LNCaP clone FGC (cell line): ENCODE results near the genes SUN2, NPTXR and APOBEC3A.

GRCh38 chr22:38167823-38168522 is 13.7 kb downstream of the PLA2G6 start:
- RRBS, 2 experiments: no CpG with 5 or more reads among the region's 10 CpGs

DNA sequence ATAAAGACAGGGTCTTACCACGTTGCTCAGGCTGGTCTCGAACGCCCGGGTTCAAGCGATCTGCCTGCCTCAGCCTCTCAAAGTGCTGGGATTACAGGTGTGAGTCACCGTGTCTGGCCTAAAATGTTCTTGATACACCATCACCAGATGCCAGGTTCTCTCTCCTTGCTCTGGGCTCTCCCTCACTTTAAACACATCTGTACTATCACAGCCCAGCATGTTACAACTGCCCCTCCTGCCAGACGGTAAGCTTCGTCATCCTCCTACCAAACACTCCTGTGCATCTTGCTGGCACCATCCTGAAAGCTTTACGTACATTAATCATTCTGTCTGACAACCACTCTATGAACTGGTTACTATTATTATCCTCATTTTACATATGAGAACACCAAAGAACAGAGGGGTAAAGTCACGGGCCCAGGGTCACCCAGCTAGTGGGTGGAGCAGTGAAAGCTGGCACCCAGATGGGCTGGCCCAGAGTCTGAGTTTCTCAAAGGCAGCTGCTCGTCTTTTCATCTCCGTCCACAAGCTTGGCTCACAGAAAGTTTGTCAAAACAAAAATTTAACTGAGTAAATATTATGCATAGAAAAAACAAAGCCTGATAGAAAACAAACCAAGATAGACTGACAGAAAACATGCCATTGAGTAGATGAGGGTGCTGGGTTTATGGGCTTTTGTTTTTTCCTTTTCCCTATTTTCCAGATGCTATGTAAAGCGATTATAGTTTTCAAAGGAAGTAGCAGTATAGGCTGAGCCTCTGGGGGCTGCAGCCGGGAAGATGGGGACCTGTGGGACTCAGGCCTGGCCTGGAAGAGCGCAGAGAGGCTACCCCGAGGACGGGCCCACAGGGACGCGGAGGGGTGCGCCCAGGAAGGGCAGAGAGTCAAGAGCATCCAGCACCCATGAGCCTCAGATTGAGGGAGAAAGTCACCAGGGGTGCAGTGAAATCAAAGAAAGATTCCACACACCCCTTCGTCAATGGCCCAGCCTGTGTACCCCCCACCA is 9.5 kb downstream of the PLA2G6 start:
- RRBS, 2 experiments: no CpG with 5 or more reads among the region's 21 CpGs

GRCh38 chr22:38210812-38211296 is 9.1 kb downstream of the MAFF start:
- RRBS, 2 experiments: no CpG with 5 or more reads among the region's 10 CpGs

GRCh38 chr22:38230114-38230499 is 28.3 kb downstream of the MAFF start:
- RRBS, 2 experiments: no CpG with 5 or more reads among the region's 10 CpGs

DNA sequence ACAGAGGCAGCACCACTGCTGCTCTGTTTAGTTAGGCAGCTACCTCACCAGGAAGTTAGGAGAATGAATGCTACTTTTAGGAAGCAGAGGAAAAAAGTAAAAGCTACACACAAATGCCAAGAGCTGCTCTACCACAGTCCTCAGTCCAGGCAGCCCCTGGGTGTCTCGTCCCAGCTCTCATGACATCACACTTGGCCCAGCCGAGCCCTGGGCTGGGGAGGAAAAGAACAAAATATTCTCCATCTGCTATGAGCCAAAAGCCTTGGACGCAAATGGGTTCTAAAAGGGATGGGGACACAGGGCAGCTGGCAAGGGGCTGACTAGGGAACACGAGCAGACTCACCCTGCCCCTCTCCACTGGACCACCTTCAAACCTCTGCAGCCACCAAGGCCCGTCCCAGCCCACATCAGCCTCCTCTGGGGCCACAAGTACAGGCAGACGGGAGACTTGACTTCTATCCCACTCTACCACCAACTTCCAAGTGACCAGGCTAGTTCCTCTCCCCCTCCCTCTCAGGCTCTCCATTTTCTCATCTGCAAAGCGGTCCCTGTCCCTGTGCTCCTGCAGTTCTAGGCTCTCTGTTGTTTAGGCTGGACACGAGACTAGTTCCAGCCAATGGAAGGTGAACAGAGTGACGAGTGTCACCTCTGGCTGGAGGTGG is 26.0 kb downstream of the TMEM184B start:
- RRBS, 2 experiments: no CpG with 5 or more reads among the region's 9 CpGs

DNA sequence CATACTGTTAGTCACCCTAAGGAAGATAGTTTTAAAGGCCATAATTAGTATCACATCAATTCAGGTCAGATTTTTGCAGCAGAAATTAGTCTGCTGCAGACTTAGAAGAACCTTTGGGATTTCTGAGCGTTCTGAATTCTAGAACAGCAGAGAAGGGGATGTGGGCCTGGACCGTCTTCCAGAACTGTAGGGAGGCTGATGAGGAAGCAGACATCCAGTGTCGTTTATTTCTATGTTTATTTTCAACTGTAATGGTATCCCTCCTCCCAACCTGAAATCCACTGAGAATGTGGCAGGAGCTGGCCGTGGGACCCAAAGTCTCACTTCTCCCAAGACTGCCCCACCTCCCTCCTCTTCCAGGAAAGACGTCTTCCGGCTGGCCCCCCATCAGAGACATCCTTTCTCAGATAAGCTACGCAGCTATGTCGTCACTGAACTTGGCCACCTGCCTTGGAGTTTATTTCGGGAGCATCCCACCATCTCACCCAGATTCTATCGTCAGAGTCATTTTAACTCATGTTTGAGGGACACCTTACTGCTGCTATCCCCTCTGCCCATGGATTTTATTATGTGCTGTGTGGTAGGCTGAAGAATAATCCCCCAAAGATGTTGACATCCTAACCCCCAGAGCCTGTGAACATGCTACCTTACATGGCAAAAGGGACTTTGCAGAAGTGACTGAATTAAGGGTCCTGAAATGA is 14.0 kb downstream of the TMEM184B start:
- RRBS, 2 experiments: no CpG with 5 or more reads among the region's 10 CpGs

GRCh38 chr22:38311215-38311654 is 6.0 kb downstream of the CSNK1E start:
- RRBS, 2 experiments: no CpG with 5 or more reads among the region's 7 CpGs

- RRBS, 2 experiments: no CpG with 5 or more reads among the region's 17 CpGs
Observed at GRCh38 chr22:38422918-38423571, 32.0 kb downstream of the KCNJ4 start.

- RRBS, 2 experiments: no CpG with 5 or more reads among the region's 5 CpGs
Observed at GRCh38 chr22:38482595-38483180, 14.8 kb downstream of the KDELR3 start.

DNA sequence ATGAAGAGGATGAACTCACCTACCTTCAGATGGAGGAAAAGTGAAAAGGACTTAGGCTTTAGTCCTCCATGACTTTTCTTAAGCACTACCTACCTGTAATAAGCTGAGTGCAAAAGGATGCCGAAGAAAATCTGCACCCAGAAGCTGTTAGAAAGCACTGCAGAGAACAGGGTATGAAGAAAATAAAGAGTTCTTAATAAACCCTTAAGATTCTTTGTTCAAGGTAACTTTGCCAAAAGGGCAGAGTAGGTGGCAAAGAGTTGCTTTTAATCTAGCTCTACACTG is 16.7 kb downstream of the KDELR3 start:
- RRBS, 2 experiments: no CpG with 5 or more reads among the region's 1 CpG

- RRBS, 2 experiments: no CpG with 5 or more reads among the region's 9 CpGs
Observed at GRCh38 chr22:38569305-38569596, 732 bp downstream of the DMC1 start.

GRCh38 chr22:38685873-38686767 is 4.4 kb downstream of the TOMM22 start:
- RRBS, 2 experiments: no CpG with 5 or more reads among the region's 11 CpGs

GRCh38 chr22:38704553-38704934 is 1.2 kb upstream of the GTPBP1 start:
- RRBS, 2 experiments: no CpG with 5 or more reads among the region's 3 CpGs

DNA sequence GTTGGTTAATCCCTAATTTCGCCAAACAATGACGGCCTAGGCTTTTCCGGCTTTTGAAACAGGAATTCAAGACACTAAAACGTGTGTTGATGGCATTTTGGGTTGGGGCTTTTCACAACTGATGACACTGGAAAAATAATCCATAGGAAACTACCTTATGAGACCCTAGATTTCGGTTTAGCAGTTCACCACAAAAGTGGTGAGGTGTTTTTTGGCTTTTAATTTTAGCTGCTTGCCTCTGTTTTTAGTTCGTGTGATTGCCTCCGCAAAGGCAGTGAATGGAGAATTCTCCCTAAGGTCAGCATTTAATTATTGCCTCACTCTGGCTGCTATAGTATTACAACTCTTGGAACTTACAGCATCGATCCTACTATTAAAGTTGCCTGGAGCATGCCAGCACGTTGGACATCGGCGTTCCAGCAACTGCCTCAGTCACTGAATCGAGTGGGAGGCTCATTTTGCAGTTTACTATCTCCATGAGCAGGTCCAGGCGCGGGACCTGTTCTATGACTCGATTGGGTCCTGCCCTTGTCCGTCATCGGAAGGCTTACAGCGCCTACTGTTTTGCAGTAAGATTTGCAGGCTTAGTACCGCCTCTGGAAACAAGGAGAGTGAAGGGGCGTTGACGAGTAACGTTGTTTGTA is 687 bp upstream of the GTPBP1 start:
- RRBS, 2 experiments: no CpG with 5 or more reads among the region's 22 CpGs

- RRBS, 2 experiments: no CpG with 5 or more reads among the region's 17 CpGs
Observed at GRCh38 chr22:38731878-38732829, 23.6 kb downstream of the SUN2 start.

- RRBS, 2 experiments: under 1% methylated on average over 69 of the region's 107 CpGs
Observed at GRCh38 chr22:38755696-38756698, at the start of gene SUN2. Gene SUN2 (minus strand): TSS chr22:38755998.

DNA sequence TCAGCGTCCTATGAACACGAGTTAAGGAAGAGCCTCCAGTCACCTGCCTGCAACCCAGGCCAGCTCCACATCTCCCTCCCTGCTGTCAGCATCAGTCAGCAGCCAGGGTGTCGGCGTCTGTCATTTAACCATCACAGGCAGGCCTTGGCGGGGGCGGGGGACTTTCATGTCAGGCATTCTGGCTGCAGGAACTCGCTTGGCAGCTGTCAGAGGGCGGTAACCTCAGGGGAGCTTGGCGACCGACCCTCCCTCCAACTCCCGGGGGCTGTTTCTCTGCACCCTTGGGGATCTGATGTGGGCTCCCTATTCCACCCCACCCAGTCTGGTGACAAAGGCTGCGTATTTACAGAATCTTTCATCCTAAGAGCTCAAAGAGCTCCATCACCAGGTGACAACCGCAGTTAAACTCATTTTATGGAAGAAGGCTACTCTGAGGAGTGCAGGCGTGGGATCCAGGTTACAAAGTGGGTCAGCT is 2.8 kb upstream of the SUN2 start:
- RRBS, 2 experiments: no CpG with 5 or more reads among the region's 14 CpGs

GRCh38 chr22:38843967-38844704 is at the start of gene NPTXR:
Gene NPTXR (minus strand): TSS chr22:38844028.
- RRBS, 2 experiments: 5 to 8% methylated on average over 44 to 48 of the region's 68 CpGs

GRCh38 chr22:38953228-38953868 is 4.1 kb upstream of the APOBEC3A start:
- RRBS, 2 experiments: 25 to 31% methylated on average over 4 of the region's 12 CpGs

GRCh38 chr22:38957245-38957794 is at the start of gene APOBEC3A:
Gene APOBEC3A (plus strand): TSS chr22:38957609.
- RRBS, 2 experiments: no CpG with 5 or more reads among the region's 11 CpGs